Liver (tissue), 9 donors: Measurements from ENCODE around the genes TRUB1, ATRNL1 and PRLHR.

DNA sequence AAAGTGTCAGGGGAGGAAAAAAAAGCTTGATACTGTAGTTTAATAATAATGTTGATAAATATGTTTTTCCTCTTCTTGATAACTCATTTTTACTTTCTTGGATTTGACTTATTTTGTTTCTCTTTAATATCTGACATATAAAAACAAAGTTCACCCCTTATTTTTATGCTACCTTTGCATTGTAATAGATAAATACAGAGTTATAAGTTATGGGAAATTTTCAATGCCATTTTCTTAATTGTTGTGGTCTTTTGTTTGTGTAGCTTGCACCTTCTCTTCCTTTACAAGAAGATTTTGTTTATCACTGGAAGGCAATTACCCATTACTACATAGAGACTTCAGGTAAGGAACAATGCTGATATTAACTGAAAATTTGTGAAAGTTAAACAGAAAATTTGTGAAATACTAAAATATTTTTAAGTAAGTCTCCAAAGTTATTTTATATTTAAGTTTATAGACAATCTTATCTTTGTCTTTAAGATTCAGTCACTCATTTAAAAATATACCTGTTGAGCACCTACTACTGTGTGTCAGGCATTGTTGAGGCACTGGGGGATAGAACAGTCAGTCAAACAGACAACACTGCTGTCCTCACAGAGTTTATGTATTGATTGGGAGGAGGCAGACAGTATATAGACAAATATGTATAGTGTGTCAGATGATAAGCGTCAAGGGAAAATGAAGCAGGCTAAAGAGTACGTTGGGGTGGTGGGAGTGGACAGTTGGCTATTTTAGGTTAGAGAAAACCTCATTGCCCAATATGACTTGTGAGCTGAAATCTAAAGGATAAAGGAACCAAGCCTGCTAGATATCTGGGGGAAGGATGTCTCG, 9.2 kb downstream of the FHIP2A start:
- PRO-cap, 5 experiments, result no peak in any of the 5 experiments
- RAMPAGE, long total RNA, 2 experiments, result no peak in any of the 2 experiments
- RRBS, result no CpG with 5 or more reads among the region's 3 CpGs

DNA sequence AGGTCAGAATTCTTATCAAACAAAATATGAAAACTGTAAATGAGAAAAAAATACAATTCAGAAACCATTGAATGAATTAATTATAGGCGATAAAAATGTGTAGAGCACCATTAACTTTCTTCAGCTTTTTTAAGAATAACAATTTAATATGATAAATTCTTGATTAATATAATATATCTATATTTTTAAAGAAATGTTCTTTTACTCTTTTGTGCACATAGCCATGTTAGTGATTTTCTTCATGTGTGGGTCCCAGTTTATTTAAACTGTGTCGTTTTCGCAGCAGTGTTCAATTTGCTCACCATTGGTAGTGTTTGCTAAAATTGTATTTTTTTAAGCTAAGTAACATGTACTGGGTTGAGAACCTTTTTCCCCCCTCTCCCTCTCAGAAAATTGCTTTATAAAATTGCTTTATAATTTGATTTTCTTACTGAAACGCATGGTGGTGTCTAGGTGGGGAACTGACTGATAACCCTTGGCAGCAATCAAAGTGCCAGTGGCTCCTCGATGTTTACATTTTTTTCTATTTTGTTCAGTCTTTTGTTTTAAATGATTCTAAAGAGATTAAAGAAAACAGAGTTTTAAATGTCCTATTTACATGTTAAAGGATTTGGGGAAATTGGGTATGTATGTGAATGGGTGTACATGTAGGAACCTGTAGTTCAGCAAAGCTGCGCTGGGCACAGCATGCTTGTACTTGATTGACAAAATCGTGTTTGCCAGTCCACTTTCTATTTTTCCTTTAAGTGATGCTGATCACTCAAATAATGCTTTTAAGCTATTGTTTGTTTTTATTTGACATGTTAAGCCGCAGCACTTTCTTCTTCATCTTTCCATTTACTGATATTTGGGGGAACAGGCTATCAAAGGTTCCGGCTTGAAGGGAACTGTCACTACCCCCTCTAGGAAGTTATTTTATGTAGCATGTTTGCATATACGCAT, 40.7 kb downstream of the FHIP2A start:
- PRO-cap, 5 experiments, result no peak in any of the 5 experiments
- RAMPAGE, long total RNA, 2 experiments, result no peak in any of the 2 experiments
- RRBS, result no CpG with 5 or more reads among the region's 10 CpGs

GRCh38 chr10:114937852-114939118, at the start of gene TRUB1:
Gene TRUB1 (plus strand): TSS chr10:114938195.
- PRO-cap, 5 experiments, result peak in 5 of 5 experiments; most common plus-strand start chr10:114938225 (in 3)
- RAMPAGE, long total RNA, 2 experiments, result start-site peak on the plus strand in 2 of 2 experiments, at chr10:114938204-114938248 at its widest, 189 to 593 reads per replicate
- RRBS, result no CpG with 5 or more reads among the region's 52 CpGs

DNA sequence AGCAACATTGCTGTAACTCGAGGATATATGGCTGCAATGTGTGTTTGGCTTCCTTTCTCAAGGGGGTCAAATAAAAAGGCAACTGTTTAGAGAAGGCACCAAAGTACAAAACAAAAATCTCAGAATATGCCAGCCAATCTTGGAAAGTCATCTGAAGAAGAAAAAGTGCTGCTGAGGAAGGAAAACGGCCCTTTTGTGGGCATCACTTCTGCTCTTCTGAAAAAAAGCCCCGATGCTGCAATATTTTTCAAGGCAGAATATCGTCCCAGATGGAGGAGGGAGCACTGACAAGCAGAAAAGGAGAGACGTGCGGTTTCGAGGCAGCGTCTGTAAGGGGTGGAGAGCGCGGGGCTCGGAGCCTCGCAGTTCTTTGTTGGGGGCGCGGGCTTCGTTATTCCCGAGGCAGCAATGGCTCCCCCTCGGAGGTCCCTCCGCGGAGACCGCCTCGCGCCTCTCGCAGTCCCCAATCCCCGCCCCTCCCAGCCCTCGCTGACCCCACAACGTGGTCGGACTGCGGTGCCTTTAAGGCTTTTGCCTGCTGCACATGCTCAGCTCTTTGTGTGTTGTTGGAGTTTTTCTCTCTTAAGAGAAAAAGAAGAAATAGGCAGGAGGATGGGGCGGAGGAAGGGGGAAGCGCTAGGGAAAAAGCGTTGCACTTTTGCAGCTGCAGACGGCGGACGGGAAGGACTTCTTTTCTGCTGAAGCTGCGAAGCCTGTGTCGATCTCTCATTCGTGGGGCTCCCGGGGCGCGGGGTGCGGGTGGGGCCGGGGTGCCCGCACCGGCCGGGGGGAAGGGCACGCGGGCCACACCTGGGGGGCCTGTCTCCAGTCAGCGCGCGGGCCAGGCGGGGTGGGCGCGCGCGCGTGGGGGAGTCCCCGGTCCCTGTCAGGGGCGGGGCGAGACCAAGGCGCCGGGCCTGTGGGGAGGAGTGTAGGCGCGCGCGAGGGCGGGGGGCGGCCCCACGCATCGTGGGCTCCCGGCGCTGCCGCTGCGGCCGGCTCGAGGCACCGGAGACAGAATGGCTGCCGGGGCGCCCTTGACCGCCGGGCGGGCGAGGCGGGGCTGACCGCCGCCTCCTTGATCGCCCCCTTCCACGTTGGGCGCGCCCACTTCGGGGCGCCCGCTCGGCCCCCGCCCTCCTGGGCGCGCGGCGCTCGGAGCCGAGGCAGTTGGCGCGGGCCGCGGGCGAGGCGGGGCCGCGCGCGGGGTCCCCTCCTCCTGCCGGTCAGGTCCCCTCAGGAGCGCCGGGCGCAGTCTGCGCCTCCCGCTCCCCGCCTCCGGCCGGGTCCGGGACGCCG, at the start of gene ATRNL1:
Gene ATRNL1 (plus strand): TSS at position 1,169 of the 1,299 bp plus-strand sequence.
- PRO-cap, 5 experiments, result peak in 5 of 5 experiments; most common plus-strand start position 1,169 of the sequence (in 5); most common minus-strand start position 847 of the sequence (in 1)
- RAMPAGE, long total RNA, 2 experiments, result no peak in any of the 2 experiments
- RRBS, result 2% methylated on average over 23 of the region's 122 CpGs

- PRO-cap, 5 experiments, result peak in 2 of 5 experiments; most common plus-strand start chr10:116216967 (in 2)
- RAMPAGE, long total RNA, 2 experiments, result no peak in any of the 2 experiments
- RRBS, result no CpG with 5 or more reads among the region's 4 CpGs
Observed at GRCh38 chr10:116216672-116217146, 56.3 kb downstream of the GFRA1 start.

GRCh38 chr10:116274763-116275135, 1.7 kb upstream of the GFRA1 start:
- PRO-cap, 5 experiments, result no peak in any of the 5 experiments
- RAMPAGE, long total RNA, 2 experiments, result no peak in any of the 2 experiments
- RRBS, result 50% methylated on average over 1 of the region's 6 CpGs

- PRO-cap, 5 experiments, result no peak in any of the 5 experiments
- RAMPAGE, long total RNA, 2 experiments, result no peak in any of the 2 experiments
- RRBS, result no CpG with 5 or more reads among the region's 2 CpGs
Observed at GRCh38 chr10:116948846-116949064, 56.2 kb downstream of the SHTN1 start.

- PRO-cap, 5 experiments, result no peak in any of the 5 experiments
- RAMPAGE, long total RNA, 2 experiments, result no peak in any of the 2 experiments
- RRBS, result 9% methylated on average over 6 of the region's 33 CpGs
Observed at GRCh38 chr10:117551310-117551902, 8.9 kb downstream of the EMX2 start.

DNA sequence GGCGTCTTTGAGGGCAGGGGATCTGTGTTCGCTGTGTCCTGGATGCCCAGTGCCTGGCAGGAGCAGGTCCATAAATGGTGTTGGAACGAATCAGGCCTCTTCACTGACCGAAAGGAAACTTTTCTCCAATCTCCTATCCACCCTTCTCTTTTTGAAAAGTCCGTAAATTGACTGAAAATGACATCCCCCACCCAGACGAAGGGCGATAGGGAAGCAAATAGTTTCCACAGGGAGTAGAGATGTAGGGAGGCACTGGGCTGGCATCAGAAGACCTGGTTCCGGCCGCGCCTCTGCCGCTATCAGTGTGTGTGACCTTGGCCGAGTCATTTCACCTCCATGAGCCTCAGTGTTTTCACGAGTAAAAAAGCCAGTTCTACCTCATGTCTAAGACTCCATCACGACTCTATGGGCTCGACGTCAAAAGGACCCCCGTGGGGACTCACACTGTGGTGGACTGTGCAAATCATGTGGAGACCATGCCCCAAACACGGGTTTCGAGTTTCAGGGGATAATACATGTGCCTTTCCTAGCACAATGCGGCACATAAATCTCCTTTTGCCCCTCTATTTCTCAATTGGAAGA, 526 bp upstream of the RAB11FIP2 start:
- PRO-cap, 5 experiments, result no peak in any of the 5 experiments
- RAMPAGE, long total RNA, 2 experiments, result no peak in any of the 2 experiments
- RRBS, result no CpG with 5 or more reads among the region's 20 CpGs

- PRO-cap, 5 experiments, result peak in 1 of 5 experiments; most common minus-strand start chr10:118059947 (in 1)
- RAMPAGE, long total RNA, 2 experiments, result no peak in any of the 2 experiments
- RRBS, result no CpG with 5 or more reads among the region's 4 CpGs
Observed at GRCh38 chr10:118059890-118060107, 13.1 kb upstream of the RAB11FIP2 start.

DNA sequence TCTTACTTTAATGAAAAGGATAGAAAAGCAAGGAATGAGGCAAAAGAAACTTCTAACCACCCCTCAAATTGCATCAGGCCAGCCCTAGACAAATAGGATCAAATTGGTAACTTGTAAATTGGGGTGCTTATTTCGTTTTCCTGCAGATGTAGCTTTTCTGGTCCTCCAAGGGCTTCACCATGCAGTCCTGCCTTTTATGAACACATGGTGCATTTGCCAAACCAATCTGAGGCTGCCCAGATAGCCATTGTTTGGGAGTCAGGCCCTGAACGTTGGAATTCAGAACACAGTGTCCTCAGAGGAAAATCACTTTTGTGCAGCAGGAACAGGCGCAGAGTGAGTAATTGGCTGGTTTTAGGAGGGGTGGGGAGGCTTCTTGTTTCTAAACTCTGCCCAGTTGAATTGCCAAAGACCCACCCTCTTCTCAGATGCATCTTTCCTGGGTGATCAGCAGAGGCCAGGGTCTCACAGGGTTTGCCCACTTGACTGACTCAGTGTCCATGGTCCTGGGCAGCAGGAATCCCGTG, 24.5 kb downstream of the PRLHR start:
- PRO-cap, 5 experiments, result no peak in any of the 5 experiments
- RAMPAGE, long total RNA, 2 experiments, result no peak in any of the 2 experiments
- RRBS, result no CpG with 5 or more reads among the region's 4 CpGs

DNA sequence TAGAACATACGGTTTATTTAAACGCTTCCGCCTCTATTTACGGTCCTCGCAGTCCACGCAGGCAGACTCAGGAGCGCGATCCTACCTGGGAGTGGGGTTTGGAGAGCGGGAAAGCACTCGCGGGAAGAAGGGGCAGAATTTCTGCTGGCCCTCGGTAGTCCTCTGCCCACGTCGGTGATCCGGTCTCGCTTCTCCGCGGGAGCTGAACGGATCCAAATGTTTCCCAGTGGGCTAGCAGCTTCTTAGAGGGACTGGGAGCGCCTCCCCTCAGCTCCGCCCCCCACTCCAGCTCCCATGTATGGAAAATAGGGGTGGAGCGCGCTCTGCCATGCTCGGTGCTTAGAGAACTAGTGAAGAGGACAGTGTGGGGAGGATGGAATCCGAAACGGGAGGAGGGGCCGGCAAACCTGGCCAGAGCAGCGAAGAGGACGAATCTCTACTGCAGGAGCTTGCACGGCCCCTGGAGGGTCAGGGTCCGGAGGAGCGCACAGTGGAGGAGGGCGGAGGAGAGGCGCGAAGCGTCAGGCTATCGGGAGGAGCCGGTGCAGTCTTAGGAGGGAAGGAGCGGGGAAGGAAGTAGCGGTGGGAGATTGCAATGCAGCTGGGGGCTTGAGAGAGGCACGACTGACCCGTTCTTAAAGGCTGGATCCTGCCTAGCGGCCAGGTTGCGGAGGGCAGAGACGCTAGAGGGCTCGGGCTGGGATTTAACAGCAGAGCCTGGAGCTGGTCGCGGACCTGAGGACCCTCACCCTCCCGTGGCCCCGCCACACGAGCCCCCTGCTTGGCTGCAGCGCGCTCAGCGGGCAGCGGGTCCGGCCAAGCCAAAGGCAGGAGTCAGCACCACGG, at the start of gene PRLHR:
Gene PRLHR (minus strand): TSS at position 218 of the 846 bp plus-strand sequence.
- PRO-cap, 5 experiments, result no peak in any of the 5 experiments
- RAMPAGE, long total RNA, 2 experiments, result no peak in any of the 2 experiments
- RRBS, result 11% methylated on average over 12 of the region's 57 CpGs

GRCh38 chr10:118840004-118840393, 85.2 kb upstream of the CACUL1 start:
- PRO-cap, 5 experiments, result no peak in any of the 5 experiments
- RAMPAGE, long total RNA, 2 experiments, result no peak in any of the 2 experiments
- RRBS, result no CpG with 5 or more reads among the region's 9 CpGs

DNA sequence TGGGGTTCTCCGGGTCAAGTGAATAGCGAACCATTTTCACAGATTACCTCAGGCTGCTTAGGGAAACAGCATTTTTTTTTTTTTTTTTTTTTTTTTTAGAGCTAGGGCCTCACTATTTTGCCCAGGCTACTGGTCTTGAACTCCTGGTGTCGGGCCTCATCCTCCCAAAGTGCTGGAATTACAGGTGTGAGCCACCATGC, 117.7 kb upstream of the CACUL1 start:
- PRO-cap, 5 experiments, result no peak in any of the 5 experiments
- RAMPAGE, long total RNA, 2 experiments, result no peak in any of the 2 experiments
- RRBS, result no CpG with 5 or more reads among the region's 3 CpGs

- PRO-cap, 5 experiments, result no peak in any of the 5 experiments
- RAMPAGE, long total RNA, 2 experiments, result no peak in any of the 2 experiments
- RRBS, result 90% methylated on average over 3 of the region's 7 CpGs
Observed at GRCh38 chr10:118959953-118960429, 69.5 kb upstream of the NANOS1 start.

GRCh38 chr10:119025219-119025663, 4.3 kb upstream of the NANOS1 start:
- PRO-cap, 5 experiments, result no peak in any of the 5 experiments
- RAMPAGE, long total RNA, 2 experiments, result no peak in any of the 2 experiments
- RRBS, result 0% methylated on average over 1 of the region's 7 CpGs

DNA sequence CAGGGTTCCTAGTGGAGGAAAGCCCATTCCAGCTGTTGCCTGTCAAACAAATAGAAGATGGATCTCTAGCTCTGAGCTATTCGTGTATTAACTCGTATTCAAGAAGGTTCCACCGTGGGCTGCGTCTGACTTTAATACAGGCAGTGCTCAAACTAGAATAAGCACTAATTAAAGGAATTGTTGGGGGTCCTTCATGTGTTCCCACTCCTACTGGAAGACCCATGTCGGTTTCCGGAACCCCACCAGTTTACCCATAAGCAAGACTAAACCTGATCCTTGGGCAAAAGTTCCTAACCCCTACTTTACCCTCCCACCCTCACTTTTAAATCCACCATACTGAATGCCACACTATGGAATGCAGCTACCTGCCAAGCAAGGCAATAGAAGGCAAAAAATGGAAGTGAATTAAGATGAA, 2.2 kb downstream of the NANOS1 start:
- PRO-cap, 5 experiments, result no peak in any of the 5 experiments
- RAMPAGE, long total RNA, 2 experiments, result no peak in any of the 2 experiments
- RRBS, result no CpG with 5 or more reads among the region's 6 CpGs

GRCh38 chr10:119065173-119065733, 15.4 kb downstream of the EIF3A start:
- PRO-cap, 5 experiments, result no peak in any of the 5 experiments
- RAMPAGE, long total RNA, 2 experiments, result no peak in any of the 2 experiments
- RRBS, result no CpG with 5 or more reads among the region's 12 CpGs

- PRO-cap, 5 experiments, result no peak in any of the 5 experiments
- RAMPAGE, long total RNA, 2 experiments, result no peak in any of the 2 experiments
- RRBS, result no CpG with 5 or more reads among the region's 6 CpGs
Observed at GRCh38 chr10:119164684-119165023, 860 bp downstream of the SFXN4 start.

- PRO-cap, 5 experiments, result peak in 3 of 5 experiments; most common plus-strand start chr10:119223368 (in 1); most common minus-strand start chr10:119223204 (in 3)
- RAMPAGE, long total RNA, 2 experiments, result no peak in any of the 2 experiments
- RRBS, result no CpG with 5 or more reads among the region's 21 CpGs
Observed at GRCh38 chr10:119222454-119223626, 15.5 kb downstream of the GRK5 start.